NCI-H460 (cell line): ENCODE measurements around a stretch of chr11.

DNA sequence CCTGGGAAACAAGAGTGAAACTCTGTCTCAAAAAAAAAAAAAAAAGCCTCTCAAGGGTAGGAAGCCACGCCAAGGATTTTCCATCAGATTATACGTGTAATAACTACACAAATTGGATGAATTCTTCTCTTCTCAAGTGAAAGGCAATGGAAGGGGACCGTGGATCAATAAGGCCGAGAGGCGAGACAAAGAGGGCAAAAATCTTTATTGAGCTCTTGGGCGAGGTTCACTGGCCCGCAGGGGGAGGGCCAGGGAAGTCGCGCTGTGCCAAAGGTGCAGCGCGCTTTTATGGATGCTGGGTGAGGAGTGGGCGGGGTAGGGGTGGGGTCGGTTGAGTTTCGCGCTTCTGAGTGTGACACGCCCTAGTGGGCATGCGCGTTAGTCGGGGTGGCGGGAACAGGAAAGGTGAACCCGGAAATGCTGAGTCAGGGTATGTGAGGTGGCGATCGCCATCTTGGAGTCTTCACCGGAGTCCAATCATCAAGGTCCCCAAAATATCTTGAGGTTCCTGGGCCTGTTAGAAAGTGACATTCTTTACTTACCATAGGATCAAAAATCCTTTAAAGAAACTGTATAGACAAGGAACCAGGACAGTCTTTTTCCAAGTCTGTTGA, 16.6 kb upstream of the ZBTB44 start:
RAMPAGE:
- cytosol, long total RNA = no peak
- long total RNA = no peak
- nucleus, long total RNA = no peak

RAMPAGE:
- cytosol, long total RNA = no peak
- long total RNA = no peak
- nucleus, long total RNA = no peak
Measured at GRCh38 chr11:130368990-130369625, 54.4 kb upstream of the ZBTB44 start.

DNA sequence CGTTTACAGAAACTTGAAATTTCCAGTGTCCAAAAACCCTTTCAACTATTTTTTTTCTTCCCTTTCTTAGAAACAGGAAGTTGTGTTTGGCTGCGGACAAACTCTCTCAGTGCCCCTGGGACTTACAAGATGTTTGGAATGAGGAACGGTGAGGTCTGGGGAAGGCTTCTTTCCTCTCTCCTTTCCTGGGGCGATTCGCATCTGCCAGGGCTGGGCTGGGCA, 27.6 kb downstream of the ADAMTS8 start:
RAMPAGE:
- cytosol, long total RNA = no peak
- long total RNA = no peak
- nucleus, long total RNA = no peak

GRCh38 chr11:130418923-130419176, 9.6 kb downstream of the ADAMTS8 start:
RAMPAGE:
- cytosol, long total RNA = no peak
- long total RNA = no peak
- nucleus, long total RNA = no peak

RAMPAGE:
- cytosol, long total RNA = no peak
- long total RNA = no peak
- nucleus, long total RNA = no peak
Measured at GRCh38 chr11:130426201-130426637, 2.2 kb downstream of the ADAMTS8 start.

RAMPAGE:
- cytosol, long total RNA = no peak
- long total RNA = no peak
- nucleus, long total RNA = no peak
Measured at GRCh38 chr11:130449610-130450638, 1.5 kb downstream of the ADAMTS15 start.

DNA sequence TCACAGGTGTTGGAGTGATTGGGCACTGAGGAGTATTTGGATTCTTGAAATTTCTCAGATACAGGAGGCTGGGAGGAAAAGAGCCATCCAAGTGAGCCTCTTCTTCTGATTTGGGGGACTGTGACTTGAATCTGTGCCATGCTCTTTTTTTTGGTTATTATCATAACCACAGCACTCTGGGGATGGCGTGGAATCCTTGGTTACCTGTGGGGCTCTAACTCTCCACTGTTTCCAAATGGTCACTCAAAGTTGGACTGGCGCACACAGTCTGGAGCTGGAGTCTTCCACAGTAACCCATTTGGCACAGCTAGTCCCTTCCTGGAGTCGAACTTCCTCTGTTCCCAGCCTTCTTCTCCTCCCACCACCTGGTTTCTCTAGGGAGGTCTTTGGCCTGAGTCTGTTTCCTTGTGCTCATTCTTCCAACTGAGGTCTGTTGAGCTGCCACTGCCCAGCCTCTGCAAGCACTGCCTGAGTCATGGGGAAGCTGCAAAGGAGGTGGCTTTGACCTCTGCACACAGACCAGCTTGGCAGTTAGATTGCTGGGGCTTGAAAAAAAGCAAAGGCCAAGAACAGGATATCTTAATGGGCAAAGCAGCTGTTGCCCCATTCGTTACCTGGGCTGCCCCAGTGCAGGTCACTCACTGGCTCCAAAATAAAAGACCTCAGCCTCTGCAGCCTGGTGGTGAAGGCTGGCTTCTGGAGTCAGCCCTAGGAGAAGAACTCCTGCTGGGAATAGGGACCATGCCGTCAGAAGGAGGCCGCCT, 2.8 kb downstream of the ADAMTS15 start:
RAMPAGE:
- cytosol, long total RNA = no peak
- long total RNA = no peak
- nucleus, long total RNA = no peak

GRCh38 chr11:130470816-130471334, 22.4 kb downstream of the ADAMTS15 start:
RAMPAGE:
- cytosol, long total RNA = no peak
- long total RNA = no peak
- nucleus, long total RNA = no peak

DNA sequence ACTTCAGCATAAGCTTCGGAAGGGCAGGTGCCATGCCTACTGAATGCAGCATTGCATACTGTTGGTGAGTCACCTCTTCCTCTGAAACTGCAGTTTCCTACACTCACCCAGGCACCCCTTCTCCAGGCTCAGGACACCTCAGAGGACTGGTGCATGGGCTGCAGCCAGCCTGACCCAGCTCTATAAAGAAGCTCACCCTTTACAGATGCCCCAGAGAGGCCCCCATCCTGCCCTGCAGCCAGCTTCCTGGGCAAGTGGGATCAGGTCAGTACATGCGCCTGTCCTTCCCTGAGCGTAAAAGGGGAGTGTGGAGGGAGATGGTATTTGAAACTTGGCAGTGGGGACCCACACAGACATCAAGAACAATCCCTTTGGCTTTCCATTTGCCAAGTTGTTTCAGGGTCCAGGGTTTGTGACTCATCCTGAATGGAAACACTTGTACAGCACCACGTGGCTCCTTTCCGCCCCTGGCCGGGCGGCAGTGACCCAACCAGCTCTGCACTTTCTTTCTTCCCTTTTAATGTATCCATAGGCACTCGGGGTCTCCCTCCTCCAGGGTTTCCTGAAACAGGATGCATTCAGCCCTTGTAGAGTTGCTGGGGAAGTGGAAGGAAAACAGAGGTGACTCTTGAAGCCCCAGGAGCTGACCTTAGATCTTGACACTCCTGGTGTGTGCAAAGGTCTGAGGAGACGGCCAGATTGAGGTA, 190.1 kb downstream of the SNX19 start:
RAMPAGE:
- cytosol, long total RNA = no peak
- long total RNA = no peak
- nucleus, long total RNA = no peak

RAMPAGE:
- cytosol, long total RNA = no peak
- long total RNA = no peak
- nucleus, long total RNA = no peak
Measured at GRCh38 chr11:131910241-131910868, 539.9 kb downstream of the NTM start.

DNA sequence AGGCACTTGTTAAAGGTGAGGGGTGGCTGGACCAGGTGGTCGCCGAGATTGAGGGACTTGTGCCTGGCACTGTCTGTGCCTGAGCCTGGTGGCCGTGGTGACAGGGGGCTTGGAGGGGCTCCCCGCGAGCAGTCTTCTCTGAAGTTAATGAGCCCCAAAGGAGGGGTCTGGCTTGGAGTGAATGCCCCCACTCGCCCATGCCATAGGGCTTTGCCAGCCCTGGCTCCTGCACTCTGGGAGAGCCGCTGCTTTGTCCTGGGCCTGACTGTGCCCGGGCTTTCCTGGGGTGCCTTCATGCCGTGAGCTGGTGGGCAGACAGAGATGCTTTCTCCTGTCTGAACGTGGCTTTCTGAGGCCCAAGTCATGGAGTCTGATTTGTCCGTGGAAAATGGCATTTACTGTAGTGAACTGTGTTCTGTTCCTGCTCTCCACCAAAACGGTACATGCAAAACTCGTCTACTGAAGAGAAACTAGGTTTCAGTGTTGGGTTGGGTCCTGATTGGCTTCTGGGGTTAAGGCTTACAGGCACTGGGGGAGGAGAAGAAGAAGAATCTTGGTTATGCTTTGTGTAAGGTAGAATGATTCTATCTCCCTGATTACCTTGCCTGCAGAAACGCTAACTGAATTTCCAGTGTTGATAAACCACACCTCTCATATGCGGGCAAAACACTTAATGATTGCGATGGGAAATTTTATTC, 541.6 kb downstream of the NTM start:
RAMPAGE:
- cytosol, long total RNA = no peak
- long total RNA = no peak
- nucleus, long total RNA = no peak

DNA sequence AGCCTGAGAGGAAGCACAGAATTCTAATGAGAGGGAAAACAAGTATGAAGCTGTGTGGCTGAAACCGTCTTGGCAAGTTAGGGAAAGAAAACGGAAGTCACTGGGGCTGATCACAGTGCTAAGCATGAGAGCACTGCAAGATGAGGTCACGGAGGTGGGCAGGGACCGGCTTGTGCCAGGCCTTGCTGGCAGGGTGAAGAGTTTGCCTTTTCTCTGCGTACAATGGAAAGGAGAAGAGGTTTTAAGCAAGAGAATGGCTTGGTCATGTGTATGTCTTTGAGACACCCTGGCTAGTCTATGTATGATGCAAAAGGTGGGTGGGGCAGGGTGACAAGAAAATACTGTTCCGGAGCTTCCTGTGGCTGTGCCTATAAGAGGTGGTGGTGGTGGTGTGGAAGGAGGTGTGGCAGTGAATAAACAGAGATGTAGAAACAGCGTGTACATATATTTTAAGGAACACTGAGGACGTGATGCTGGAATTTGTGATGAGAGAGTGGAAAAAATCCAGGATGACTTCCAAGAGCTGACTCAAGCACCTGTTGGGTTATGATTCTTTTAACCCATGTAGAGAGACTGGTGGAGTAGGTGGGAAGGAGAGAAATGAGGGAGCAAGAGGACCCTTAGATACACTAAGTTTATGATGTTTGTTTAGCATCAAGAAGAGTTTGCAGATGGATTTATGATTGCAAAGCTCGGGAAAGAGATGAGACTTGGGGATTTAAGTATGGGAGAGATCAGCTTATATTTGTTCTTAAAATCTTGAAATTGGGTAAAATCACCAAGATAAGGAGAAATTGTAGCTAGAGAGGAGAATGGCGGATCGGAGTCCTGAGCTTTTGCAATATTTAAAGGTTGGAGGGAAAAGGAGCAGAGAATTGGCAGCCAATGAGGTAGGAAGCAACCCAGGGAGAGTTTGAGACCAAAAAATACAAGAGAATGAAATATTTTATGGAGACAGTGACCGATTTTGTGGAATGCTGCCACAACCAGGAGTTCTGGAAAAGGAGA, 568.2 kb downstream of the NTM start:
RAMPAGE:
- cytosol, long total RNA = no peak
- long total RNA = no peak
- nucleus, long total RNA = no peak

RAMPAGE:
- cytosol, long total RNA = no peak
- long total RNA = no peak
- nucleus, long total RNA = no peak
Measured at GRCh38 chr11:132072000-132072956, 701.9 kb downstream of the NTM start.

GRCh38 chr11:132914751-132915042, 617.6 kb downstream of the OPCML start:
RAMPAGE:
- cytosol, long total RNA = no peak
- long total RNA = no peak
- nucleus, long total RNA = no peak

DNA sequence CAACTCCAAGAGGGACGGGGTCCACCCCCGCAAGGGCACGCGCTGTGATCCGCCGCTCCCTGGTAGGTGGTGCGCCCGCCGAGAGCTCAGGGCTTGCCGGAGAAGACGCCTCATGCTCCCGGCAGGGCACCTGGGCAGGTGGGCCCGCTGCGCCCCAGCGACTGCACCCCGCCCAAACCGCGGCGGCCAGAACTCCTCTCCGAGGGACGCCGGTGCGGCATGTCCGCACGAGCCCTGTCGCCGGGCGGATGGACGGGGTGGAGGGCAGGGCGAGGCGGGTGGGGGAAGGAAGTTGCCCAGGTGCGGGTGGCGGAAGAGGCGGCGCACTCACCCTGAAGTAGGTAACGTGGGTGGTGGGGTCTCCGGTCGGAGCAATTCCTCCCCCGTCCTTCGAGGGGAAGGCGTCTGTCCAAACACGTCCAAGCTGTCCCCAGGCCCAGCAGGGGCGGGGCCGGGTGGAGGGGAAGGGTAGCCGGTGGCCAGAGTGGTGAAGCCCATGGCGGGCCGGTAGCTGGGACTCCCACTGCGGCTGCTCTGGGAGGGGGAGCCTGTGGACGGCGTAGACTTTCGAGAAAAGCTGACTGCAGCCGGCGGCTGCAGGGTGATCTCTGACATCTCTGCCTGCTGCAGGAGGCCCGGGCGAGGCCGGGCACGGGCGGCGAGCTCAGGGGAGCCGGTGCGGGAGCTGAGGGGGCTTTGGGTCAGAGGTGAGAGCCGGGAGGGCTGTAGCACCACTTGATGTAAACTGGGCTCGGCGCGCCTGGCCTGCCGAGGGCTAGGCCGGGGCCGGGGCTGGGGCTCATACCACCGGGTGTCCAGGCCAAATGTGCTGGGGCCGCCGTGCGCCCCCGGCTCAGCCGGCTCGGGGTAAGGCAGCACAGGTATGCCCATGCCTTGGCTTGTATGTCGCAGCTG, 37.1 kb downstream of the IGSF9B start:
RAMPAGE:
- cytosol, long total RNA = no peak
- long total RNA = no peak
- nucleus, long total RNA = no peak

RAMPAGE:
- cytosol, long total RNA = no peak
- long total RNA = no peak
- nucleus, long total RNA = no peak
Measured at GRCh38 chr11:133944825-133945898, 11.6 kb downstream of the IGSF9B start.

GRCh38 chr11:133953556-133954008, 3.2 kb downstream of the IGSF9B start:
RAMPAGE:
- cytosol, long total RNA = no peak
- long total RNA = no peak
- nucleus, long total RNA = no peak

GRCh38 chr11:134037742-134037955, 31.2 kb upstream of the JAM3 start:
RAMPAGE:
- cytosol, long total RNA = no peak
- long total RNA = no peak
- nucleus, long total RNA = no peak

DNA sequence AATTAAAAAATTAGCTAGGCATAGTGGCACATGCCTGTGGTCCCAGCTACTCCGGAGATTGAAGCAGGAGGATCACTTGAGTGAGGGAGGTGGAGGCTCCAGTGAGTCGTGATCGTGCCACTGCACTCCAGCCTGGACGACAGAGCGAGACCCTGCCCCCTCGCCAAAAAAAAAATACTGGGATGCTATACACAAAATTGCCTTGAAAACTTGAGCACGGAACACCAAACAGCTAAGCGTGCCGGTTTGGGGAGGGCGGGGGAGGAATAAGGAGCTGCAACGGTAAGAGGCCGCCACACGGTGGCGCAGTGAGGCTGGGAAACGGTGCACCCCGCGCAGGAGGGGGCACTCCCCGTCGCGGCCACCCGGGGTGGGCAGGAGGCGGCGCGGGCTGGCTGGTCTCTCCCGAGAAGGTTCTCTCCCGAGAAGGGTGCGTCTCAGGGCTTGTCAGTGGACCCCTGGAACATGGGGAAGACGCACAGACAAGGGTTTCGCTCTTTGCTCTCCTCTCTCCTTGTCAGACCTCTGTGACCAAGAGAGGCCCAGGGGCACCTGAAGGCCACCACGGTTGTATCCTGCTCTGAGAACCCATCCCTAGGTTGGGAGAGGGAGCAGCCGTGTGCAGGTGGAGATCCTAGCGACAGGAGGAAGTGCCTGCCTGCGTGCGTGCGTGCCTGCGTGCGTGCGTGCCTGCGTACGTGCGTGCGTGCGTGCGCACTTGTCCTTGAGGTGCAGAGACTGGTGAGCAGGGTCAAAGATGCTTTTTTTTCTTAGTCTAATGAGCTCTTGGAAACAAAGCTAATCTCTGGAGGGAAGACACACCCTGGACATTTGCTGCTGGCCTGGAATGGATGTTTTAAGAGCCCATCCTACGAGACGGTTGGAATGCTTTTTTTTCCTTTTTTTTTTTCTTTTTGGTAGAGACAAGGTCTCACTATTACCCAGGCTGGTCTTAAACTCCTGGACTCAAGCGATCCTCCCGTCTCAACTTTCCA, 18.2 kb upstream of the JAM3 start:
RAMPAGE:
- cytosol, long total RNA = no peak
- long total RNA = no peak
- nucleus, long total RNA = no peak

GRCh38 chr11:134228692-134229168, 4.3 kb downstream of the VPS26B start:
RAMPAGE:
- cytosol, long total RNA = no peak
- long total RNA = no peak
- nucleus, long total RNA = no peak